ENCODE measurements around the gene ERGIC3.

DNA sequence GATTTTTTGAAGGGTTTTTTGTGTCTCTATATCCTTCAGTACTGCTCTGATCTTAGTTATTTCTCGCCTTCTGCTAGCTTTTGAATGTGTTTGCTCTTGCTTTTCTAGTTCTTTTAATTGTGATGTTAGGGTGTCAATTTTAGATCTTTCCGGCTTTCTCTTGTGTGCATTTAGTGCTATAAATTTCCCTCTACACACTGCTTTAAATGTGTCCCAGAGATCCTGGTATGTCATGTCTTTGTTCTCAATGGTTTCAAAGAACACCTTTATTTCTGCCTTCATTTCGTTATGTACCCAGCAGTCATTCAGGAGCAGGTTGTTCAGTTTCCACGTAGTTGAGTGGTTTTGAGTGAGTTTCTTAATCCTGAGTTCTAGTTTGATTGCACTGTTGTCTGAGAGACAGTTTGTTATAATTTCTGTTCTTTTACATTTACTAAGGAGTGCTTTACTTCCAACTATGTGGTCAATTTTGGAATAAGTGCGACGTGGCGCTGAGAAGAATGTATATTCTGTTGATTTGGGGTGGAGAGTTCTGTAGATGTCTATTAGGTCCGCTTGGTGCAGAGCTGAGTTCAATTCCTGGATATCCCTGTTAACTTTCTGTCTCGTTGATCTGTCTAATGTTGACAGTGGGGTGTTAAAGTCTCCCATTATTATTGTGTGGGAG, 18.2 kb downstream of the TRPC4AP start:
- PRO-cap = no peak
- RAMPAGE, long total RNA, 4 experiments = no peak in any of the 4 experiments

DNA sequence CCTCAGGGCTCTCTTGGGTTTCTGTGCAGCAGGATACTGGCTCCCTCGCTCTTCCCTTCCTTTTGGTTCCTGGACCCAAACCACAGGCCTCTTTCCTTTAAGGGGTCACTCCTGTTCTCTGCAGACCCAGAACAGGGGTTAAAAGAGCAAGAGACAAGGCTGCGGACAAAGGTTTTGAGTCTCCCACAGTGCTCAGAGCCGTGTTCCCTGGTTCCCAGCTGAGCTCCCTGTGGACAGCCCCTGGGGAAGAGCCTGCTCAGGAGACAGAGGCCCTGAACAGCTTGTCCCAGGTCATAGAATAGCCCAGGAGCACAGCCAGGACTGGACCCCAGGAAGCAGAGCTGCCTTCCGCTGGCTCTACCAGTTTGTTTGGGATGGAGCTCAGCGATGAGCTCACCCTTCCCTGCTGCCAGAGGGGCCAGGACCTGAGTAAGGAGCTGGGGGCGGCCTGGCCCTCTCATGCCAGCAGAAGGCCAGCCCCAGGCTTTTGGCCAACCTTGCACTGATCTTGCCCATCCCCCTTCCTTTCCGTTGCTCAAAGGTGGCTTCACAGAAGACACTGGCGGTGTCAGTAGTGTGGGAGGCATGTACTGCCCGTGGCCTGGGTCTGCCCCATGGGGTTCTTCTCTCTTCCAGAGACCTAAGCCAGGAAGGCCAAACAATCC, 17.6 kb downstream of the MMP24OS start:
- PRO-cap = no peak
- RAMPAGE, long total RNA, 4 experiments = no peak in any of the 4 experiments

- PRO-cap = no peak
- RAMPAGE, long total RNA, 4 experiments = no peak in any of the 4 experiments
Observed at GRCh38 chr20:35276547-35277068, 1.3 kb downstream of the MMP24OS start.

DNA sequence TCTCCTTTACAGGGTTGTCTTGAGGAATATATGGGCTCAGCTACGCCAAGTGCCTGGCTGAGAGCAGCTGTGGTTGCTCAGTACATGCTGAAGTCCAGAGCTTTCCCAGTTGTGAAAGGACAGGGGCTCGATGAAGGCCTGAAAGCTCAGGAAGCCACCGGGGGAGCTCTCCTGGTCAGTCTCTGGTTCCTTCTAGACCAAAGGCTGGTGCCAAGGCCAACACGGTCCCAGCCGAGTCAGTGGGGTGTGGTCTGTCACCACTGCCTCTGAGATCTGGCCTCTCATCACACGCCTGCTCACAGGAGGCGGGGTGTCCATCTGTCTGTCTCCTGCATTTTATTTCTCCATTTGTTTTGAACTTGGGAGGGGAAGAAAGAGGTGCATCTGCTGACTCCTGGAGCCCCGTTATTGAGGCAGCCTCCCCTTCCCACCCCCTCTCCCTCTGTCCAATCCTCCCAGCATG, 5.0 kb upstream of the FAM83C start:
- PRO-cap = no peak
- RAMPAGE, long total RNA, 4 experiments = no peak in any of the 4 experiments

DNA sequence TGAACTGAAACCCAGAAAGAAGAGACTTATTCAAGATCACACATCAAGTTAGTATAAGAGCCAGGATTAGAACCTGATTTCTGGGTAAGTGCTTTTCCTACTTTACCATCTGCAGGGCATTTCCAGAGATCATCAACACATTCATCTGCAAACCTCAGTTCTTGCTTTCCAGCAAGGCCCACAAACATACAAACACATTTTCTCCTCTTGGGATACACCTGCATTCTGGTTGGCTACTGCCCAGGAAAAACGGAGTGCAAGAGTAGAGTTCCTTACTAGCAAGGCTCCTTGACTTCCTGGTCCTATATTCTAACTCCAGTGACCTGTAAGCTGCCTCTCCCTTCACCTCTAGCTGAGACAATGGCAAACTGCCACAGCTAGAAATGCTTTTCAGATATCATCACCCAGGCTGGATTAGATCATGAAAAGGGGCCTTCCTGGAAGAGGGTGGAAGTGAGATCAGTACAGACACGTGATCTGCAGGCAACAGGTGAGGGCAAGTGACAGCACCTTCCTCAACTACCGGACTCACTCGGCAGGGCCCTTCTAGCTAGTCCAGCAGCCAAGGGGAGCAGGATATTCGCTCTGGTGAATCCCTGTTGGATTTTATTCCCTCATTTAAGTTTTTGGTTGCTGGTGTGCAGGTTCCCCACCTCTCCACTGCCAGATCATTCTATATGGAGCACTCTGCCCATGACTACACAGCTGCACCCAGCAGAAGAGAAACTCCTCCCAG, 26.2 kb upstream of the FAM83C start:
- PRO-cap = no peak
- RAMPAGE, long total RNA, 4 experiments = no peak in any of the 4 experiments

DNA sequence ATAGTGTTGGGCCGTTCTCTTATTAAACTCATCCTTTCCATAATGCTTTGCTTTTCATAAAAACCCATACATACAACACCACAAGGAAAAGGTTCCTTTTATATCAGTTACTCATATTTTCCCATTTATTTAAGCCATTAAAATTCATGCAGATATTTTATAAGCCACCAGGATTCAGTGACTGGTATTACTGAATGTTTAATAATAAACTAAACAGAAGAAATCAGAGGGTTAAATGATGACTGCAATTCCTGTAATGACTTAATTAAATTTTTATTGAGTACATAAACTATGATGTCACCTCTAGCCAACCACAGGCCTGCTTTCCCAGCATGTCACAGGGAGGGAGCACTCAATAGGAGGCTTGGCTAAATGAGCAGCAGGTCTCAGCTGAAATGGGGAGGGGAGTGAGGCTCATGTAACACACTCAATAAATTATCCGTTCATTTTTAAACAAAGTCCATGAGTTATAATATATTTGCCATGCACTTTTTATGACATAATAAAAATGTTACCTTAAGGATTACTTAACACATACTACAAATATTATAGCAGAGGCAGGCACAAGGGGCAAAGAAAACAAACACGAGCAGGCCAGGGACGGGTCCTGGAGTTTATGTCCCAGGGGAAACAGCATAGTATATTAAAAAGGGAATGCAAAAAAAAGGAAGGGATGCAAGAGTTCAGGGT, 26.9 kb upstream of the FAM83C start:
- PRO-cap = no peak
- RAMPAGE, long total RNA, 4 experiments = no peak in any of the 4 experiments

DNA sequence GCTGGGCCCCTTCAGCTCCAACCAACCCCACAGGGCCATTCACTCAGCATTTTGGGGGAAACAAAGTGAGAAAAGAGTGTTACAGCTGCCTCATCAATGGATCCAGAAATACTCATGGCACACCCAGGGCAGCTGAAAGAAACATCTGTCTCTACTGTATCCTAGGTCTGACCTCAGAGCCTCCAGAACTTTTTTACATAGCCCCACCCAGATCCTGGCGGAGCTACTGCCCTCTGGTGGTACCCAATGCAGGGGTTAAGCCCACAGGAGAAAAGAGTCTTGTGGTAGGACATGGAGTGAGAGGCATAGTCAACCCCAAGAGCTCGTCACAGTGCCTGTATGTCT, 37.2 kb upstream of the FAM83C start:
- PRO-cap = no peak
- RAMPAGE, long total RNA, 4 experiments = no peak in any of the 4 experiments

- PRO-cap = no peak
- RAMPAGE, long total RNA, 4 experiments = no peak in any of the 4 experiments
Observed at GRCh38 chr20:35466397-35467242, 11.2 kb downstream of the CEP250 start.

GRCh38 chr20:35541311-35542740, at the start of gene ERGIC3:
Gene ERGIC3, plus strand, starts transcription at chr20:35542078.
- PRO-cap = no peak
- RAMPAGE, long total RNA, 4 experiments = start-site peak on the plus strand in 3 of 4 experiments, at chr20:35542072-35542091 at its widest, 386 to 627 reads per replicate

DNA sequence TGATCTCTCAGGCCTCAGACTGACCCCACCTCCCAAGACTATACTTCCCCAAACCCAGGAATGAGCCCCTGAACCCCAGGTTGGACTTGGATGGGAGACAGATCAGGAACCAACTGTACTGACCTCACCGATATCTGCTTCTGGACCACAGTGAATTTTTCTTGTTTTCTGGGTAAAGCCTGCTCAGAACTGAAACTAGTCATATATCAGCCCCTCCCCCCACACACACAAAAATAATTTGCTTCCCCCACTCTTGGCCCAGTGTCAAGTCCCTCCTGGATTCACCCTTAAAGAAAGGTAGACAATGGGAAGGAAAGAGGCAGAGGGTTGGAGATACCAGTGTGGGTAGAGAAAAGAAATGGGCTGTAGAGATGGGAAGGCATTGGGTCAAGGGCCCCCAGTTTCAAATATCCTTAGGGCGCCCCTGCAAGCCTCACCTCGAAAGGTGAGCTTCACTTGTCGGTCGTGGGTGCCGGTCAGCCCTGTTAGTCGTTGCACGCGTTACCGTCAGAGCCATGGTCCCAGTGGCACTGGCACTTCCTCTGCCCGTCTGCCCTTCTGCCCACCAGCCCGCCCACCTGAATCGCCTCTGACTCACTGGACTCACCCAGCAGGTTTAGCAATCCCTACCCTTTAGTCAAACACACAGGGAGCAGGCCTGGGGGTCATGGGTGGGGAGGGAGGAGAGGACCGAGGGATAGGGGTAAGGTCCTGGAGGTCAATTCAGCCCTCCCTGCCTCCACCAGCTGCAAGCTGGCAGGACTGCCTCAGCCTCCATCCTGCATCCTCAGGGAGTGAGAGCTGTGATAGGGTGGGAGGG, 8.4 kb upstream of the SPAG4 start:
- PRO-cap = no peak
- RAMPAGE, long total RNA, 4 experiments = no peak in any of the 4 experiments

- PRO-cap = no peak
- RAMPAGE, long total RNA, 4 experiments = no peak in any of the 4 experiments
Observed at GRCh38 chr20:35611453-35611890, 4.2 kb upstream of the SPAG4 start.

DNA sequence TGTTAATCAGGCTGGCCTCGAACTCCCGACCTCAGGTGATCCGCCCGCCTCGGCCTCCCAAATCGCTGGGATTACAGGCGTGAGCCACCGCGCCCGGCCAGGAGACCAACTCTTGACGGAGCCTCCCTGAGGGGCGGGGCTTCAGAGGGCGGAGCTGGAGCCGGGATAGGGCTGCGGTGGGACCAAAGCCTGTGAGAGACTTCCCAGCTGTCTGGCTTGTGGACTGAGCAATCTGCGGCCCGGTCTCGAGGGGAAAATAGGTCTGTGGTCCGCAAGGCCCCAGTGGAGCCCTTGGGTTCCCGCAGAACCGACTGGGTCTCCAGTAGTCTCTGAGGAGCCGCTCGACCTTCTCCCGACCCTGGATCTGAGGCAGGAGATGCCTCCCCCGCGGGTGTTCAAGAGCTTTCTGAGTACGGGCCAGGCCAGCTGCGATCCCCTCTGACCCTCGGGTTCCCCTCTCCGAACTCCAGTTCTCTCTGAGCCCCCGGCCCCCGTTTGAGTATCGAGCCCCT, 1.3 kb downstream of the SPAG4 start:
- PRO-cap = unidirectional peak, plus-strand start at position 194 of the sequence
- RAMPAGE, long total RNA, 4 experiments = no peak in any of the 4 experiments

DNA sequence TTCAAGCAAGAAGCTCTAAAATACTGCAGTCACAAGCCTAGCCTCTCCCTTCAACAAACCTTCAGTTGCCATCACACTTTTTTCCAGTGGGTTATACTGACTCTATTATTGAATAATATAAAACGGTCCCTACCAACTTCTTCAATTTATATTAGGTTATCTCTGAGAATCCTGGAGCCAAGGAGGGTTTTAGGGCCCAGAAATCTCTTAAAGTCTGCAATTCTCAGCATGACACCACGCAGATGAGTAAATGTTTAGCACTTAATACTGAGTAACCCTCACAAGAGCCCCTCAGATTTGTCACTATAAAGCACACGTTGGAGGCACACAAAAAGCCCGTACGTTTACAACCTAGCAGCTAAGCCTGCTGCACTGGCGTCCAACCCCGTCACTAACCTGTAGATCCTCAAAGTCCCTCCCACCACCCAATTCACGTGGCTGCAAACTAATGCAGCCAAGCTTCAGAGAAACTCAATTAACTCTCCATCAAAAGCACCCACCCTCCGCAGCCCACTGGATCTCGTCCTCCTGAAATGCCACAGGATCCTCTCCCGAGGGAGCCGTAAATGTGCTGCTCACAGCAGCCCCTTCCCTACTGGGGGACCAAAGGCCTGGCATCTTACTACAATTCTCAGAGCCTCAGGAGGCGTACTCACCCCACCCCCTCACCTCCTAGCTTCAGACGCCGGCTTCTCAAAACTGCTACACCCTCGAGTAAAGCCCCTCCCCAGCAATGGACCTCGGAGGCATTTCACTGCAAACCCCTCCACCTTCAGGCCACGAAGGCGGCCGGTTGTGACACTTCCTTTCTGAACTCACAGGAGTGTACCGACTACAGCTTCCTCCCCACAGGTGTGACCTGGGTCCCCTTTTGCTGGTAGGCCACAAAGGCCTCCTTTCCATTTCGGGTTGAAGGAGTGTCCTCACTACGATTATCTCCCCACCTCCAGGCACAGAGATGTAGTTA, 1.0 kb downstream of the CPNE1 start:
- PRO-cap = no peak
- RAMPAGE, long total RNA, 4 experiments = no peak in any of the 4 experiments

GRCh38 chr20:35720526-35721151, 21.4 kb downstream of the RBM39 start:
- PRO-cap = no peak
- RAMPAGE, long total RNA, 4 experiments = no peak in any of the 4 experiments

- PRO-cap = no peak
- RAMPAGE, long total RNA, 4 experiments = no peak in any of the 4 experiments
Observed at GRCh38 chr20:35721152-35721437, 21.0 kb downstream of the RBM39 start.

GRCh38 chr20:35862798-35863750, 91.2 kb downstream of the SCAND1 start:
- PRO-cap = no peak
- RAMPAGE, long total RNA, 4 experiments = no peak in any of the 4 experiments

DNA sequence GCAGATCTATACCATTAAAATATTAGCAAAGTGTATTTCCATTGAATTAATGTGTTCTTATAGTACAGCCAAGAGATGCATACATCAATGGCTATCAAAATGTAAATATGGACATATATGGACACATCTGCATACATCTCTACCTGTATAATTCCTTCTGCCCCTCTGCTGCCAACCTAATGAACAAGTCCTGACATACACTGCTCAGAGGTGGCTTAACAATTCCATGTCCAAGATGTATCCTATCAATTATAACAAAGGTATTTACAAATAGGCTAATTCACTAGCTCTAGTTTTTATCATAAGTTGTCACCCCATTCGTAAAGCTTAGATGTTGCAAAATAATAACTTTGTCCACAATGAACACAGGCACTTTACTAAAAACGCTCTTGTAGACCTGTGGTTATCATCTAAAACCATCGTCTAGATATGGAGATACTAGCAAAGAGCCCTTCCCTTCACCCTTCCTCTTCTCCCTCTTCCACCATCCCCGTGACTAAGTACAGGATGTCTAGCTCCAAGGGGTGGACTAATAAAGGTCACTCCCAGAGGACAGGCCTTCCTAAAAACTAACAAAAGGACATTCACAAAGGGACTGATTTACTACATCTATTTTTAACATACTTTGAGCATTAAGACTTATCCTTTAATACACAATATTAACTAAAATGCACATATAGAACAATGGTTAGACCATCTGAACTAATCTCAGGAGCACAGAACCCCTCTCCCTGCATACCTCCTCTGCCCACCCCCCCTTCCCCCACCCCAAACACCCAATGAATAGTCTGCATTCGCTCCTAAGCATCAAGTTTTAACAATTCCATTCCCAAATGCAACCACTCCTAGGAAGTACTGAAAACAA, 77.9 kb downstream of the CNBD2 start:
- PRO-cap = no peak
- RAMPAGE, long total RNA, 4 experiments = start-site peak on the minus strand in 1 of 4 experiments, centred at position 561 of the sequence, 50 reads per replicate

- PRO-cap = no peak
- RAMPAGE, long total RNA, 4 experiments = start-site peak on the minus strand in 1 of 4 experiments, at chr20:36049035-36049056 at its widest, 66 reads per replicate
Observed at GRCh38 chr20:36048590-36049827, 80.6 kb downstream of the CNBD2 start.

DNA sequence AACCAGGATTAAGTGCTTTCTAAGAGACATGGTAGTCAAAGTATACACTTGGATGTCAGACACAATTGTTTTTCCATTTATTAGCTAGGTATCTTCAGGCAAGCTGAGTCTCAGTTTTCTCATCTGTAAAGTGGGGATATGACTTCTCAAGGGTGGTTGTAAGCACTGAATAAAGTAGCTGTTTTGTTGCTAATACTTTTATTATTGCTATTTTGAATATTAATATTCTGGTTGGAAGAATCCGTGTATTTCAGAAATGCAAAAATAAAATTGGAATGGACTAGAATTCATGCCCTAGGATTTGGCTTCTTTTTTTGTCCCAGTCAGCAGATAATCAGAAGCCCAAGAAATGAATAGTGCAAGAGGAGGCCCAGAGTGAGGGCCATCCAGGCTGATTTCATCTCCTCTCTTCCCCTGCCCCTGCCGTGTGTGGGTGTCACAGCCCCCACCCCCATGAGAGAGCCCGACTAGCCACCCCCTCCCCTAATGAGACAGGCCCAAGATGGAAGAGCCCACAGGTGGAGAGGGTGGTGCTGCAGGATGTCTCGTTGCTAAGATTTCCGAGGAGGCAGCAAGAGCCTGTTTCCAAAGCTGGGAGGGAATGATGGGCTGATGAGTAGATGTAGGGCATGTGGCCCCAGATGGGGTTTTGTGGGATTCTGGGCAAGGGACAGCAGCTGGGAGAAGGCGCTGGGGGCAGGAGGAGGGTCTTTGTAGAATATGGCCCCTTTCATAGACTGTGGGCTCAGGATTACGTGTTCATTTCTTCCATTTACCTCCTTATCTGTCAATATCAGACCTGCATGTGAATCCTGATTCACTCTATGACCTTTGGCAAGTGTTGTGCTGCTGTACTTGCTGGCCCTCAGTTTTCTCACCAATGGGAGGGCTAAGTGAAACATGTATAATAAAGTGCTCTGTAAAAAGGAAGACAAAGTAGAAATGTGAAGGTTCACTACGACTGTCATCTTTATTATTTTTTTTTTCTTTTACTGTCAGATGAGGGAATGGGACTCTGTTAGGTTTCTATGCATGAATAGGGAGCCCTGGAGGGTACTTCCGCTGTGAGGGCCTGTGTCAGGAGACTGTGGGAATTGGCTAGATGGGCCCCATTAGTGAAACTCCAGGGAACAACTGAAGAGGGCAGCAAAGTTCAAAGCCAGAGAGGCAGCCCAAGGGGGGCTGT, 13.8 kb upstream of the EPB41L1 start:
- PRO-cap = no peak
- RAMPAGE, long total RNA, 4 experiments = no peak in any of the 4 experiments

DNA sequence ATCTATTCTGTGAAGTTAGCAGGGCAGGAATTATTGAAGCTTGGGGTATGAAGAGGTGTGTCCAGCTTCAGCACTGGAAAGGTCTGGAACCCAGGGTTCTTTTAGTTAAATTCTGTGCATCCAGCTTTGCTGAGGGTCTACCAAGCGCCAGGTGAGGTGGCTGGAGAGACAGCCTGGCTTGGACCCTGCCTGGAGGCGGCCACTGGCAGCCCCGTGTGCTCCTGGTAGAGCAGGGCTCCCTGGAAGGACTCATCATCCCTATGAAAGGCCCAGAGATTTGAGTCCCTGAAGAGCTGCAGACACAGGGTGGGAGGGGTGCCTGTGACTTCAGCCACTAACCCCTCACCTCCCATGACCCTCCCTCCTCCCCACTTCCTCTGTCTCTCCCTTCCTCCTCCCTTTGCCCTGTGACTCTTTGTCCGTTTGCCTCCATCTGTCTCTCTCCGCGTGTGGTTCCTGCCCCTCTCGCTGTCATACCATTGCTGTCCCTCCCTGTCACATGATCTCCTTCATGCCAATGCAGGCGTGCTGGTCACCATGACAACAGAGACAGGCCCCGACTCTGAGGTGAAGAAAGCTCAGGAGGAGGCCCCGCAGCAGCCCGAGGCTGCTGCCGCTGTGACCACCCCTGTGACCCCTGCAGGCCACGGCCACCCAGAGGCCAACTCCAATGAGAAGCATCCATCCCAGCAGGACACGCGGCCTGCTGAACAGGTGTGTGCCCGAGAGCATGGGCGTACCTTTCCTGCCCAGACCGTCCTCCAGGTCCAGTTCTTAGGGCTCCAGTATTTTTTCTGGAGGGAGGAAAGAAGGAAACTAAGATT, 18.9 kb downstream of the EPB41L1 start:
- PRO-cap = no peak
- RAMPAGE, long total RNA, 4 experiments = no peak in any of the 4 experiments